Choroid plexus epithelial cell (primary cell): ENCODE data around the gene SERPINA6.

DNA sequence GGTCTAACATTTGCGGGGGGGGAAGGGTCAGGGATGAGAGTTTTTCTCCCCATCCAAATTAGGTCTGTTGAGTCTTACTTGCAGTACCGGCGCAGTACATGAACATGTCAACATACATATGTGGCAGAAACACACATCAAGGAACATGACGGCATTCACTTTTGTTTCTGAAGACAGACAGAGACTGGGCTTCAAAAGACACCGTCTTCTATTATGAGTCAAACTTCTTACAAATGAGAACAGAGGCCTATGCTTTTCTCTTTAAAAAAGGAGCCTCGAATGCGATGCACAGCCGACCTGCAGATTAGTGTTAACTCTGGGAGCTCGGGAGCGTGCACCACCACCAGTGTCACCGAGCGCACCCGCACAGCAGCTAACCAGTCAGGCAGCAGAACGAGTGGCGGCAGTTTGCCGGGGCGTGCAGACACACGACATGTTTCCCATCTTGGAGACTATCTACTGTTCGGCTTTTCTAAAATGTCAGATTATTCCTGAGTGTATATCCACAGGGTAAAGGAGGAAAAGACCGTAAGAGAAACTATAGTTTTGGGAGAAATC lies 32.9 kb downstream of the UBR7 start:
- RRBS = no CpG with 5 or more reads among the region's 20 CpGs

DNA sequence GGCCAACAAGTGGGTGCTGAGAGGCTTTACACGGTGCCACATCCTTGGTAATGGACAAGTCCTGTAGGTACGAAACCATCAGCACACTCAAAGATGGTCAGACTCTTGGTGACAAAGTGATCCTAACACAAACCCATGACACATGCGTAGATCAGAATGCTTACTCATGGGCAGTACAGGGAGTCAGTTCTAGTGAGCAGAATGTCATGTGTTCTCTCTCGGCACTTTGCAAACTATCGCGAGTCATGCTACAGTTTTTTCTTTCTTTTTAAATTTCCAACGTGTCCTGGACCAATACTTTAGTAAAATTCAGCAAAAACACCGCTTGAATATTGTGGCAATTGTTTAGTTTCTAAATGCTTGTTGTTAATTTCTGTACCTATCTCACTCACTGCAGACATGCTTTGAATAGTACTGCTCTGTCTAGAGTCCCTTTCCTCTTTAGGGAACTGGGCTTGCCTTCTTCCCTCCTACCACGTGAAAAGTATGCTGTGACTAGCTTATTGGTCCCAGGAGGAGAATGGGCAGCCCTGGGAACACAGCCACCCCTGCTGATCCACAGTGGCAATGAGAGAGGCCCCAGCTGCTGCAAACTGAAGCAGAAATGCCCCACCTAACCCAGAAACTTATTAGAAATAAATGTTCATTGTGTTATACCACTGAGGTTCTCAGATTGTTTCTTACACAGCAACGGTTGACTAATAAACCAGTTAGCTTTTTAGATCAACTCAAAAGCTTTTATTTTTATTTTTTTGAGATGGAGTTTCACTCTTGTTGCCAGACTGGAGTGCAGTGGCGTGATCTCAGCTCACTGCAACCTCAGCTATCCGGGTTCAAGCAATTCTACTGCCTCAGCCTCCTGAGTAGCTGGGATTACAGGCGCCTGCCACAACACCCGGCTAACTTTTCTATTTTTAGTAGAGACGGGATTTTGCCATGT lies 62.6 kb downstream of the UBR7 start:
- RRBS = no CpG with 5 or more reads among the region's 15 CpGs

DNA sequence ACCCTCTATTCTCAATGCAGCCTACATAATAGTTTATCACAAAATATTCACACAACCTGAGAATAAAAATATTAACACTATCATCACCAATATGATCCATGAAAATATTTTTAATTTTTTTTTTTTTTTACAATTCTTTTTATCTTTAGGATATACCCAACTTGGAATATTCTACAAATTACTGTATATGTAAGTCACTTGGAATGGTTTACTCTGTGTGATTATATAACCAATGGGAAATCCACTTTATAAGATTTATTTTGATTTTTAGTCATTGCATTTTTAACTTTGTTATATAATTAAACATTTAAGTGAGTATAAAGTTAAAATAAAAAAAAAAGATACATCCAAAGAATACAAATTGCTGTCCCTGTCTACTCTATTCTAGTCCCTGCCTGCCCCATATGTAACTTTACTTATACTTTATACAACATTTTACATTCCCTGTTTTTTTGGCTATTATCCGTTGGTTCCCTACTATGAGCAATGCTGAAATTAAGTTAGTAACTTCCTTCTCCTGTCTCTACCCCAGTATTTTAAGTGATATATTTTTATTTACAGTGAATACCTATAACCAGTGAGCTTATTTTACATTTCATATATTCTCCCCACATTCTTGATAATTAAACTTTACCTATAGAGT lies 21.1 kb downstream of the BTBD7 start:
- RRBS = no CpG with 5 or more reads among the region's 1 CpG

GRCh38 chr14:93312434-93313056 lies 20.3 kb downstream of the BTBD7 start:
- RRBS = no CpG with 5 or more reads among the region's 3 CpGs

- RRBS = 65% methylated on average over 4 of the region's 23 CpGs
Observed at GRCh38 chr14:93743908-93744640, 44.2 kb downstream of the PRIMA1 start.

- RRBS = no CpG with 5 or more reads among the region's 6 CpGs
Observed at GRCh38 chr14:93772104-93772676, 16.1 kb downstream of the PRIMA1 start.

DNA sequence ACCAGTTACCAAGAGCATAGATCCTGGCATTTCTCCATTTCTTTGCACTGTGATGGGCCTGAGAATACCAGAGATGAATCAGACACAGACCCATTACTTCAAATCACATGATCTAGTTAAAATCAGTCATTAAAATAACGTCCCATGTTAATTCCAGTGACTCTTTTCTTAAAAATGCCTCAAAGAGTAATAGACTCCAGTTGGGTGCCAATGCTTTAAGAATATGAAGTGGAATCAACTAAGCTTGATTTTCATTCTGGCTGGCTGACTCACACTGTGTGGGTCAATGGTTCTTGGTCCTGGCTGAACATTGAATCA lies 11.1 kb downstream of the ASB2 start:
- RRBS = no CpG with 5 or more reads among the region's 1 CpG

GRCh38 chr14:93978736-93979298 lies 2.4 kb upstream of the ASB2 start:
- RRBS = no CpG with 5 or more reads among the region's 4 CpGs

DNA sequence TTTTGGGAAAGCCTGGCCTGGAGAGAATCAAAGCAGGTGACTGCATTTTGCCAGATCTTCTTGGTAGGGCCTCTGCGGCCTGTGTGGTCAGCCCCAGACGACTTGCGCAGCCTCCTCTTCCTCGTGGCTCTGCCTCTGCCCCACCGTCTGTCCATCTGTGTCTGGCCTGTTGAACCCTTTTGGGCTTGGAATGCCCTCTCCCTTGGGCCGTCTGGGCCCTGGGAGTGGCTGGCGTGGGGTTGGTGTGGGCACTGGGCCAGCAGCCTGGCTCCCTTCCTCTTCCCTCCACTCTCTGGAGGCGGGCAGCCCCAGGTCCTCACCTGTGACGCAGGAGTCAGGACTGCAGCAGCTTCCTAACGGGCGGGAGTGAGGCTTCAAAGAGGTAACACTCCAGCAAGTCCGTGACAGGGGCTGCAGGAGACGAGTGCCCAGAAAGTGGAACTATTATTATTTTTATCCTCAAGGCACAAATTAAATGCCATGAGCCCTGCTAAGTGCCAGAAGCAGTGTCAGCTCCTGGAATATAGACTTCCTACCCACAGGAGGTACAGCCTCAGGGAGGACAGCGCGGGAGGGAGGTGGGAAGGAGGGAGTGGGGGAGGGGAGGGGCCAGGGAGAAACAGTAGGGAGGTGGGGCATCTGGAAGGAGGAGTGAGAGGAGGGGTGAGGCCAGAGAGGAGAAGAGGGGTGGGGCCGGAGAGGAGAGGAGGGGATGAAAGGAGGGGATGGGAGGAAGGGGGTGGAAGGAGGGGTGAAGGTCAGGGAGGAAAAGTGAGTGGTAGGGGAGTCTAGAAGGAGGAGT lies 9.5 kb upstream of the CCDC197 start:
- RRBS = no CpG with 5 or more reads among the region's 16 CpGs

- RRBS = no CpG with 5 or more reads among the region's 7 CpGs
Observed at GRCh38 chr14:94077478-94078200, 3.4 kb downstream of the DDX24 start.

DNA sequence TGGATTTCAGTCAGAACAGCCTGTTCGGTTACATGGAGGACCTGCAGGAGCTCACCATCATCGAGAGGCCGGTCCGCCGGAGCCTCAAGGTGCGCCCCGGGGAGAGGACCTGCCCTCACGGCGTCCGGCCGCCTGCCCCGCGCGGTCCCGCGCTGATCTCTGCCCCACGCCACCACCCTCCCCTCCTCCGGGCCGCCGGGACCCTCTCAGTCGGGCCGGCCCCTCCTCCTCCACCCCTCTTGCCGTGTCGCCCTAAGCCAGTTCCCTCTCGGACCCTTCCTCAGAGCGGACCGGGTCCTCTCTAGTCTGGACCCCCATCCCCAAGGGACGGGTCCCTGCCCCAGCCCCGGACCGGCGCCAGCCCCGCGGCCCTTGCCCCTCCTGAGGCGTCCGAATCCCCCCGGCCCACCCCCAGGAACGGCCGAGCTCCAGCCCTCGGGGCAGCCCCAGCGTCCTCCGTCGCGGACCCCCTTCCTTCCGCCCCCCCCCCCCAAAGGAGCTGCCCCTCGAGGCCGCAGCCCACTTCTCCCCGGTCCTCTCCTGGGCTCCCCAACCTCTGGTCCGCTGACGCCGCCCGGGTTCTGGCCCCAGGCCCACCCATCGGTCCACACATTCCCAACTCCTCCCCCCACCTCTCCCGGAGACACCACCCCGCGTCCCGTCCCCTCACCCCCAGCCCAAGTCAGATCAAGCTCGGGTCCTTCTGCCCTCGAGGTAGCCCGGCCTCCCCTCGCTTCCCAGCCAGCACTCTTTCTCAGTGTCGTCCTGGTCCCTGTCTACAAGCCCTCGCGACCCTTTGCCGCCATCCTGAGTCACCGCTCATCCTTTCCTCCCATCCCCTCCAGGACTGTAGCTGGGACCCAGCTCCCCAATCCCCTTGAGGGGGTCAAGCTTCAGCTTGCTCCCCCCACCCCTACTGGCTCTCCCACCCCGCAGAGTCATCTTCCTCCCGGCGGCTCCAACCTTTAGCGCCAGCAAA lies 661 bp downstream of the PPP4R4 start:
- RRBS = 2% methylated on average over 40 of the region's 69 CpGs

GRCh38 chr14:94312606-94313367 lies 10.3 kb downstream of the SERPINA6 start:
- RRBS = no CpG with 5 or more reads among the region's 6 CpGs

GRCh38 chr14:94323099-94323658 lies at the start of gene SERPINA6:
SERPINA6 (minus strand) TSS chr14:94323336.
- RRBS = no CpG with 5 or more reads among the region's 6 CpGs

DNA sequence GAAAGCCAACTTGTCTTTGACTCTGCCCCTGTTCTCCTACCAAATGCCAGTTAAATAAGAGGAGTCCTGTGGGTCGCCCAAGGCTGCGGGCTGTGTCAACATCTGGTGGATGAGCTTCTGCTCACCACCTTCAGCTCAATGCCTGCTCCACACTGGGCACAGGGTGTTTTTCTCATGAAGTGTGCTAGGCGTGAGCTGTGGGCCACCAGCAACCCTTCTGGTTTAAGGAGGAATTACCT lies 12.2 kb downstream of the SERPINA1 start:
- RRBS = no CpG with 5 or more reads among the region's 3 CpGs

DNA sequence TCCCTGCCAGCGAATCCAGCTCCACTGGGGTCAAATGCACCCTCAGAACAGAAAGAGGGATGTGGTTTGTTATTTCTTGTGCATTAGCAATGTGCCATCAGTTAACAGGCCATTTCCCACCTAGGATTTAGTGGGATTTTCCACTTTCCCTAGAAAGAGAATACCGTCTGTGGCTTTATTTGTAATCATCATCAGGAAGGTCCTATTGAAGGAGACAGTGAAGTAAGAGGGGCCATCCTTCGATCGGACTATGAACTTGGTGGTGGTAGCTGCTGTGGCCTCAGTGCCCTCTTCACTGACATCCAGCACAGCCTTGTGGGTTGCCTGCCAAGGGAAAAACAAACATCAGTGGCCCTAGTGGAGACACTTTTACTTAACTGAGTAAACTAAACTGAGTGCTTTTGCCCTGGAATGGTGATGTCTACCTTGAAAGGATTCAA lies 10.4 kb upstream of the SERPINA11 start:
- RRBS = no CpG with 5 or more reads among the region's 4 CpGs

DNA sequence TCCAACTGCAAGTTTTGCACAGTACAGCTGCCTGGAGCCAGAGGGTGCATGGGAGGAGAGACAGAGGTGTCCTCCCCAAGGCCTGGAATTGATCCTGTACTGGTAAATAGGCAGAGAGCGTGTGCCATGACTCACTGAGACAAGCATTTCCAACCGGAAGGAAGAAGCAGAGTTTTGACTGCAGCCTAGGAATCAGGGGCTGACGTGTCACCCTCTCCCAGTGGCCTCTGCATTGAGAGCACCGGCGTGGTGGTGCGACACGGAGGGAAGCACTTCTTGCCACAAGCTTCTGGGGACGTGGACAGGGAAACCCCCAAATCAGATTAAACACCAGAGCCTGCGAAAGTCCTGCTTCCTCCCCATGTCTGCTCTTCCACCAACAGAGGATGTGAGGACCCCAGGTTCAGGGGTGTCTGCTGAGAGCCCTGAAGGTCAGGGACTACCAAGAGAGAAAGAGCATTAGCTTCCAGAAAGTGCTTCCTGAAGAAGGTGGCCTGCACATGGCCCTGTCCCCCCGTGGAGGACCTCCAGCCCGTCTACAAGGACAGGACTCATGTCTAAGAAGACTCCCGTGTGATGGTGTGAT lies 18.9 kb upstream of the SERPINA4 start:
- RRBS = 6% methylated on average over 2 of the region's 12 CpGs

GRCh38 chr14:94615671-94616686 lies 3.8 kb downstream of the SERPINA3 start:
- RRBS = no CpG with 5 or more reads among the region's 8 CpGs

DNA sequence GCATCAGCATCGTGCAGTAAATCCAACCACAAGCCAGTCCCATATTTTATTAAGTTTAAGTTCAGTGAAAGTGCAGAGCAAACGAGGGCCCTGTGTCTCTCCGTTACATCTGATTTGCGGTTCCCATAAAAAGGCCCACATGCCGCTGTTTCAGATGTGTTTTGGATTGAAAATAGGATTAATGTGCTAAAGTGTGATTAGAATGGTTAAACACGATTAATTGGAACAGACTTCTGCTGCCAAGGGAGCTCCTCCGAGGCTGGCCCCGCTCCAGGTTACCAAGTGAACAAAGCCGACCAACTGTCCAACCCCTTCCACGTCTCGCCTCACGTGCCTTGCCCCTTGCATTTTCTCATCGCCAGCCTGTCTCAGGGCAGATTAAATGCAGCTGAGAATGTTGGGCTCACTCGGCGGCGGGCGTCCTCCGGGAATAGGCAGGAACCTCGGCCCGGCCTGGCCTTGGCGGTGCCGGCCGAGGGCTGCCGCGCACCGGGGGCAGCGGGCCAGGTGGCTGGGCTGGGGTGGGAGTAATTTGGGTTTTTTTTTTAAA lies 166.6 kb upstream of the GSC start:
- RRBS = no CpG with 5 or more reads among the region's 27 CpGs

- RRBS = no CpG with 5 or more reads among the region's 2 CpGs
Observed at GRCh38 chr14:95008885-95009084, 148.5 kb downstream of the DICER1 start.